Occipital lobe (tissue), 2 donors: ENCODE results near the genes CLIC1, VWA7 and VARS1.

DNA sequence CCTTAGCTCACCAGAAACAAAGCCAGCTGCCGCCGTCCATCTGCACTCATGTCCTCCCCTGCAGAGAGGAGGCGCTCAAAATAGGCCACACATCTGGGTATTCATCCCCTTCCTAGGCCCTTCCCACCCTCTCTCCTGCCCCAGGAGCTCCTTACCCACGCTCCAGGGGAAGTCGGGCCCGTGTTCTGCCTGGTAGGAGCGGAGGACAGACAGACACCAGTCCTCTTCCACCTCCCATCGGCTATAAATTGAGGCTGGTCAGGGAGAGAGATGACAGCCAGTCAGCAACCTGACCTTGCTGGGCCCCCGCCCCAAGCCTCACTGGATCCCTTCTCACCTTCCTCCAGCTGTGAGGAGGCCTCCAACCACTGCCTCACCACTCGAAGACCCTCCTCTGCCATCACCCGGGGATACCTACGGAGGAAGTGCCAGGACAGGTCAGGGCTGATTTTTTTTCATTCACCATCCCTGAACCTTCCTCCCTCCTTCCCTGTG is 6.7 kb upstream of the LY6G5C start:
- RAMPAGE, long total RNA, result no peak

DNA sequence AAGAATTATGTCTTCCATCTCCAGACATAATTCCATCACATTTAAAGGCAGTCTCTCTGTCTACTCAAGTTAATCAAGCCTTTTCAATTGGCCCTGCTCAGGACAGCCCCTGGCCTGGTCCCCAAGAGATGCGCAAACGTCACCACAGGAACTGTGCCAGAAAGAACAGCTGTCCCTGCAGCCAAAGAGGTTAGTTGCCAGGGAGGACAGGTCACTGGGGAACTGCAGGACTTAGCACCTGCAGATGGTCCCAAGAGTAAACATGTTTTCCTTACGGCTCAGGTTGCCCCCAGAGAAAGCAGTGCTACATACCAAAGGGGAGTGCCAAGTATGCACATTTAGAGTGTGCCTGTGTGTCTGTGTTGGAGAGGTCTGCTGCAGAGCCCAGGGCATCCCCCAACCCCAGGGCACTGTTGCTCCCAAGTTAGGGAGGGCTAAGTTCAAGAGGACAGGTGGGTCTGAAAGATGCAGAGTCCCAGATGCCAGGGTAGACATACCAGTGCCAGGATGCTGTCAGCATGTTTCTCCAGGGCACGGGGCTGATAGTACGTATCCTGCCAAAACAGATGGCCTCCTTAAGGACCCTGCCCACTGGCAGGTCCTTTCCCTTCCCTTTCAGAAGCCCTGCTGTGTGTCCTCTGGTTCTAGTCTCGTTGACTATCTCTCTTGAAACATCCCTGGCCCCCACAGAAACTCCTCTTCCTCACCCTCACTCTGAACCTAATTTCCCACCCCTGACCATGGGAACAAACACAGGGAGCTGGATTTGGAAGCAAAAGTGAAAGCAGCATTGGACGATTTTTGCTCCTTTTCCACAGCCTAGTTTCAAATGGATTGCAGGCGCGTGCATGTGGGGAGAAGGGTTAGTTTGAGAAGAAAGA is 1.3 kb downstream of the ABHD16A start:
- RAMPAGE, long total RNA, result no peak

GRCh38 chr6:31725567-31726468 is 2.6 kb downstream of the MPIG6B start:
- RAMPAGE, long total RNA, result no peak

DNA sequence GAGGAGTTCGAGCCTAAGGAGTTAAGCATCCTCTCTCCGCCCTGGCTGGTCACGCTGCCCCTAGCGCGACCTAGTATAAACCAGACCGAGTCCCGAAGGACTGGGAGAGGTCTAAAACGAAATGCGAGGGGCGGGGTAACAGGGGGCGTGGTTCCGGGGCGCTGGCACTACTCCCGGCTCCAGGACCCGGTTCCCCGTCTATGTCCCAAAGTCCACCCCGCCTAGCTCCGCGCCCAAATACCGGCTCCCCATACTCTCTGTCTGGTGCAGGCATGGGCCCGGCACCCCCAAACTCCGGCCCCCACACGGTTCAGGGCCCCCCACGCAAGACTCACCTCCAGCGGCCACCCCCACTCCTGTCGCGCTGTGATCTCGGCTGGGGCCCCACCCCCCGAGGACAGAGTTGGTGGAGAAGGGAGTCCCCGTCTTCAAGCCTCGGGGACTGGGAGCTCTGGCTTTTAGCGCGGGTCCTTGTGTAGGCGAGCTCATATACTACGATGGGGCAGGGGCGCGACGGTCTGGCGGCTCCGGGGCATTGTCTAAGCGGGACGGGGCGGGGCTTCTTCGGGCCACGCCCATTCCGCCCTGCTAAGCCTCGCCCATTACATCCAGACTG is 725 bp upstream of the DDAH2 start:
- RAMPAGE, long total RNA, result start-site peak on the minus strand centred at position 507 of the sequence, 88 bp wide, 1,731 and 2,026 reads in 2 replicates

GRCh38 chr6:31736087-31736769 is at the start of gene CLIC1:
CLIC1 (minus strand) TSS chr6:31736530.
- RAMPAGE, long total RNA, result start-site peak on the minus strand at chr6:31736303-31736338, 621 and 451 reads in 2 replicates; start-site peak on the minus strand at chr6:31736500-31736516, 117 and 122 reads in 2 replicates

DNA sequence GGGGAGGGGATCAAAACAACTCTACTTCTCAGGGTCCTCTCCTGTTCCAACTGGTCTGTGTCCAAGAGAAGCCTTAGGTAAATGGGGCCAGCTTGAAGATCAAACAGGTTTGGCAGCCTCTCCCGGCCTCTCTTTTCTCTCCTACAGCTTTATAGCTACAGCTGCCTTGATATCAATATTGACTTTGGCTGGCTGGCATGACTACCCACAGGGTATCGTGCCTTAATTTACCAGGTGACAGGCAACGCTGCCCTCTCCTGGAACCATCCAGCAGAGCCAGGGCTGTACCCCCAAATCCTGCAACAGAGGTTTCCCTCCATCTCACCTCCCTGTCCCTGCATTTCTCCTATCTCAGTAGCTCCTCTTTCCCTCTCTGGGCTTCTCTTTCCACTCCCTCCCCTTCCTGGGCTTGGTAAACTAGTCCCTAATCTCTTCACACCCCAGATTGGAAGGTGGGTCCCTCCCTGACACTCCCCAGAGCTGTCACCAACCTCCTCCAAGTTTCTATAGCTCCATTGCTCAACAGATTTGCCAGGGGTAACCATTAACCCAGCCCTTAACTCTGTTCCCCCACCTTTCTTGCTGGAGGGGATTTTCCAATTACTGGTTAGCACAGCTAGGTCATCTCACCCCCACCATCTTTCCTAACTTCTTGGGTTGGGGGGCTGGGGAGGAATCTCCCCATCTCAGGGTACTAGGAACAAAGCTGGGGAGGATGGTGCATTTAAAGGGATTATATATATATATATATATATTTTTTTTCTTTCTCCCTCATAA is 1.3 kb upstream of the MSH5 start:
- RAMPAGE, long total RNA, result no peak

GRCh38 chr6:31775656-31776006 is 1.5 kb downstream of the VWA7 start:
- RAMPAGE, long total RNA, result no peak

DNA sequence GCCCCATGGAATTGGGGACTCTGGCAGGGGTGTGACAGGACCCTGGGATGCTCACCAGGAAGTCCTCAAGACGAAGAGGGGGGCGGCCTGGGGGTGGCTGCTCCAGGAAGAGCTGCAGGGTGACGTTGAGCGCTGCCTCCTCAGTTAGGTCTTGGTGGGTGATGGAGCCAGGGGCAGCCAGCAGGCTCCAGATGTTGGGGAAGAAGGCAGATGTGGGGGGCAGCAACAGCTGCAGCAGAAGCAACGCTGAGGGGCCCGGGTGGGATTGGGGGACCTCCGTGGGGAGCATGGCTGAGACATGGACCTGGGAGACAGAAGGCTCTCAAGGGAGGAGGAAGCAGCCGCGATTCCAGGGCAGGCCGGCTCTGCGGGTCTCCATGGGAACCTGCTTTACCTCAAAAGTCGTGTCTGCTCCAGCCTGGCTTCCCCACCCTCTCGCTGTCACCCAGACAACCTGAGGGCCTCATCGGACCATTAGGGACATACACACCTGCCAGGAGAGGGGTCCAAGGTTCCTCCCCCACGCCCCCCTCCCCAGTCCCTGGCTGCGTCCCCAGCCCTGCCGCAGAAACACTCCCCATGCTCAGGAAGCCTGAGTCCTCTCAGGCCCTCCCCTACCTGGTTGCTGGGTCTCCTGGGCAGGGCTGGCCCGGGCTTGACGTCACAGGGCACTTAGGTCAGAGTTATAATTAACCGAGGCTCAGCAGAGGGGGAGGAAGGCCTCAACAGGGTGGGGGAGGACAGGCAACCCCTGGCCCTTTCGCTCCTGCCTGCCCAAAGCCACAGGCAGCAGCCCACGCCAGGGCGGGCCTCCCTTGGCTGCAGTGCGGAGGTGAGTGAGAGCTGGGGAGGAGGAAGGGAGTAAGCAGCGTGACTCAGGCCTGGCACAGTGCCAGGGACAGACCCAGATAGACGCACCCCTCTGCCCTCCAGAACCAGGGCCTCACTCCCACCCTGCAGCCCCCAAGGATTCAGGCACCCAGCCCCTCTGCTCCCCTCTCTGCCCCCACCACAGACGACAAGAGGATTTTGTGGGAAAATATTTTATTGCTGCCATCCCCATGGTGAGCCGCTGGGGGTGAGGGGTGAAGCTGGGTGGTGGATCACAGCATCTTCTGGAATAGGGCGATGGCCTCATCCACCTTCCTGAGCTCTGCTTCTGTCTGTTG is at the start of gene VWA7:
VWA7 (minus strand) TSS at position 838 of the 1,169 bp plus-strand sequence.
- RAMPAGE, long total RNA, result no peak

DNA sequence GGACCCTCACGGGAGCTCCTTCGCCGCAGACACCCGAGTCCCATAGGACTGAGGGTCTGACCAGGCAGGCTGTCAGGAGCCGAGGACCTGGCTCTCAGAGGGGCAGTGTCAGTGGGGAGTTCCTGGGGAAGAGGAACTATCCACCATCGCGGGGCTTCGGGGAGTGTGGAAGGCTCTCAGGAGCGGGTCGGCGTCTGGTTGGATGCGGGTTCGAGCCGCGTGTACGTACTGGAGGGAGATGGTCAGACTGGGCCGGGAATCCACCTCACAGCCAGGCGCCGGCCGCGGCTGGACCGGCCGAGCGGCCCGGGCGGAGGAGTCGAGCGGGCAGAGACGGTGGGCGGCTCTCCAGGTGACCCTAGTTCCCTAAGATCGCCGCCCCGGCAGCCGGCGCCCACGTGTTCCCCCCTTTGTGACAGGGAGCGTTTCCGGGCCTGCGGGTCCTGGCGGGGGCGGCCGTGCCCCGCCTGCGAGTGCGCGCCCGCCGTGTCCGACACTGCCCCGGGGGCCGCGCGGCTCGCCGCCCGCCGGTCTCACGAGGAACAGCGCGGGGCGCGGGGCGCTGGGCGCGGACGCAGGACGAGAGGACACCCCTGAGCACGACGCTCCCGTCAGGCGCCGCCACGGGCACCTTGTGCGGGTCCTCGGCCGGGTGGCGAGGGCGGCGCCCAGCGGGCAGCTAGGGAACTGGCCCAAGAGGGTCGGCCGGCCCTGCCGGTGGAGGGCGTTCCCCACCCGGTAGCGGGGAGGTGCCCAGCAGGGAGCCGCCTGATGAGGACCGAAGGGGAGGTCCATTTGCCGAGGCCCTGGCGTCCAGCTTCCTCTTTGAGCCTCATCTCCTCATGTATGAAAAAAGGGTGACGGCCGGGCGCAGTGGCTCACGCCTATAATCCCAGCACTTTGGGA is at the start of gene VARS1:
VARS1 (minus strand) TSS at position 436 of the 906 bp plus-strand sequence.
- RAMPAGE, long total RNA, result no peak

DNA sequence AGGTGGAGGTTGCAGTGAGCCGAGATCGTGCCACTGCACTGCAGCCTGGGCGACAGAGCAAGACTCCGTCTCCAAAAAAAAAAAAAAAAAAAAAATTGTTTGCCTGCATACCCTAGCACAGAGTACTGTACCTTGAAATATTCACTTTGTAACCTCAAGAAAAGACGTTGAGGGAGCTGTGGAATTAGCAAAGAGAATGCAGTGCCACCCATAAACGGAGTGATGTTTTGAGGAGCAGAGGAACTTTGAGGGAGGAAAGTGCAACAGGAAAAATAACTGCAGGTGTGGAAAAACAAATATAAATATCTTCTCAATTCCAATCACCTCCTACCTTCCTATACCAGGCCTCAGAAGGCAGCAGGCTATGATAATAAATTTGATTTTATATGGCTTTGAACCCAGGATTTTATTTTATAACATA is 5.2 kb downstream of the HSPA1A start:
- RAMPAGE, long total RNA, result no peak

DNA sequence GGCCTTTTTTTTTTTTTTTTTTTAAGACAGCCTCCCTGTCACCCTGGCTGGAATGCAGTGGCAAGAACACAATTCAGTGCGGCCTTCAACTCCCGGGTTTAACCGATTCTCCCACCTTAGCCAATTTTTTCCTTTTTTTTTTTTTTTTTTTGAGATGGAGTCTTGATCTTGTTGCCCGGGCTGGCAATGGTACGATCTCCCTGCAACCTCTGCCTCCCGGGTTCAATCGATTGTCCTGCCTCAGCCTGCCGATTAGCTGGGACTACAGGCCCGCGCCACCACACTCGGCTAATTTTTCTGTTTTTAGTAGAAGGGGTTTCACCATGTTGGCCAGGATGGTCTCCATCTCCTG is 8.3 kb downstream of the HSPA1B start:
- RAMPAGE, long total RNA, result no peak

GRCh38 chr6:31836760-31837778 is 9.5 kb downstream of the HSPA1B start:
- RAMPAGE, long total RNA, result no peak

GRCh38 chr6:31897910-31898934 is 724 bp upstream of the EHMT2 start:
- RAMPAGE, long total RNA, result no peak

GRCh38 chr6:32244189-32244849 is 20.5 kb upstream of the NOTCH4 start:
- RAMPAGE, long total RNA, result no peak

DNA sequence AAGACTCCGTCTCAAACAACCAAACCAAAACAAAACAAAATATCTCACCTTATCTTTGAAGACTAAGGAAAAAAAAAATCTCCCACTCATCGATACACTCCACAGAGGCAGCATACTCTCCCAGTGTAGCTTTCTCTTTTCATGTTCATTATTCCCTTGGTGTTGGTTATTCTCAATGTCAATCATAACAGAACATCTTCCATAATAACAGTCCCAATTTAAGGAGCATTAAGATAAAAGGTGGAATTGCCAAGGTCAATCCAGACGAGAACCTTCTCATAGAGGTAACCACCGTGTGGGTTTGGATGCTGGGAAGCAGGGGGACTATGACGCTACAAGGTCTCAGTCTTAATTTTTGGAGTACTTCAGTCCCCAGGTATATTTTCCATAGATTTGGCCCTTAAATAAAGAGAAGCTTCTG is 1.7 kb downstream of the HLA-DRA start:
- RAMPAGE, long total RNA, result no peak

DNA sequence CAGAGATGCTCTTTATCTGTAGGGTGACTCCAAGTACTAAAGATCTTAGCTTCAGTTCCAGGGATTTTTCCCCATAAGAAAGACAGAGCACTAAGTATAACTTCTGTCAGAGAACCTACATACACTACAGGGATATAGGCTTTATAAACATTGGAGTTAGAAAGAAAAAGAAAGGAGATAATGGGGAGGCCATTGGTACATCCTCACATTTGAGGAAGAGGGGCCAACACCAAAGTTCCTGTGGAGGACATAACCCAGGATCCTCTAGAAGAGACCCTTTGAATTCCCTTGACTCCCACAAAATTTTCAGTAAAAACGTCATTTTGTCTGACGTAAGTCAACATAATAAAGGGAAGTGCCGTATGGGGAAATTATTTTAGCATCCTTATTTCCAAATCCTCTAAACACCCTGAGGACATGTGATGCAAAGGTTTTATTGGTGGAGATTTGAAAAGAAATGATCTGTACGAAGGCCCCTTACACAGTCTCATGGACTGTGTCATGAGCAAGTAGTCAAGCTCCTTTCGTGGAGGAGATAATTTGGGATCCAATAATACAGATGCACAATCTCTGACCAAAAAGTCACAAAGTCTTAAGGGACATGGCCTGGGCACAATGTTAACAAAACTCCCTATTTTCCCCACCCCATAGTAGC is 33.2 kb downstream of the HLA-DRA start:
- RAMPAGE, long total RNA, result no peak

GRCh38 chr6:32580205-32580897 is 9.3 kb downstream of the HLA-DRB1 start:
- RAMPAGE, long total RNA, result no peak

DNA sequence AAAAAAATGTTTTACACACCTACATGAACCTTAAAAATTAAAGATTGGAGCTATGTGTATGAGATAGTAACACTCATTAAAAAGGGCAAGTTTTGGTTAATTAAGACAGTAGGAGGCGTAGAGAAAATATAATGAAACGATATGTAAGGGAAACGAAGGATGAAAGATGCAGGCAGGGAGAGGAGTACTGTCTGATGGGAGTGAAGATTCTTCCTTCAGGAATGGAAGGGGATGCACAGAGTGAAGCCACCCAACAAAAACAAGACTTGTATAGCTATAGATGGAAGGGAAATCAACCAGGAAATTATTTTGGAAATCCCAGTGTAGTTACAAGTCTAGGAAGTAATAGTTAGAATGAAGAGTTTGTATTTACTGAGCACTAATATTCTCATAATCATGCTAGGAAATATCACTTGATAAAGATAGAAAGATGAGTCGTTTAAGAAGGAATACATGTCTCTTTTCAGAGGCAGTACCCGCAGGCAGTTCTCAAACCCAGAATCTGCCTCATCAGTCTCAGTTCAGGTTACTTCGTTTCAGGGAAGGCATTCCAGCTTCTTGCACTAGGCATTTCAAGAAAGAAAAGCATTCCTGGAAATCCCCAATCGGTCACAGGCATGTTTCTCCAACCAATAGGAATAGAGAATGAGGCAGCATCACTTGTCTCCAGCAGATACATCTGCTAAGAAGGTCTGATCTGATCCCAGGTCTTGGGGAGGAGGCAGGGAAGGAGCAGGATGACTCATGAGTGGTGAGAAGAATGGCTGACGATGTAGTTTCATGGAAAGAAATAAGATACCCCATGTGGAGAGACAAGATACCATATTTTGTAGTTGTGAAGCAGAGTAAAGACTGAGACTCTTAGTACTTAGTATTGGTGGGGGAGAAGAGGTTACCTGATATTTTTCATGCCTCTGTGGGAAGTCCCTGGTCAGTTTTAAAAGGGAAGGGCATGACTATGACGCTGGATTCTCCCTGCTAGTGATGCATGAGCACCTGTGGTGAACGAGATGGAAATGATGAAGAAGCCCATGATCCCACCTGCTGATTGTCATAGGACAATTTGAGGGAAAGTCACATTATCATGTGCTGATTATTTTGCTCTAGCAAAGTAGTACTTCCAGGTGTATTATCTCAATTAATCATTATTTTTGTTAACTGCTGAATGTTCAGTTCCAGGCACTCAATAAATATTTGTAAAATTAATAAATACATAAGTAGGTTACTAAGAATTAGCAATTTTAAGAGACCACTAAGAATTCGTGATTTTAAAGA is 20.1 kb upstream of the HLA-DRB1 start:
- RAMPAGE, long total RNA, result no peak

DNA sequence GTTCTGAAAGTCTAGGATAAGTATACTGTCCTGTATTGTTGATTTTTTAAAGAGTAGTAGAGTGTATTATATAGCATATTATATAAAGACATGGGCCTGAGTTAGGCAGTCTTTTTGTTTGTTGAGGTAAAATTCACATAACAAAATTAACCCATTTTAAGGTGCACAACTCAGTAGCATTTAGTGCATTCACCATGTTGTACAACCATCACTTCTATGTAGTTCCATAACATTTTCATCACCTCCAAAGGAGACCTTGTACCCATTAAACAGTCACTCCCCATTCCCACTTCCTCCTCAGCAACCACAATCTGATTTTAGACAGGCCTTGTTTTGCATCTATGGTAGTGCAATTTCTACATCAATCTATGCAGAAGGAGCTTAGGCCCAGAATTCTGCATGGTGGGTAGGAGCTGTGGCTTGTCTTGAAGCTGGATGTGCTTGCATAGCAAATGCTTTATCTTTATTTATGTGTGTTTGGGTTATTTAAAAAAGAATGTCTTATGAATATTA is 13.6 kb upstream of the HLA-DQA1 start:
- RAMPAGE, long total RNA, result no peak

DNA sequence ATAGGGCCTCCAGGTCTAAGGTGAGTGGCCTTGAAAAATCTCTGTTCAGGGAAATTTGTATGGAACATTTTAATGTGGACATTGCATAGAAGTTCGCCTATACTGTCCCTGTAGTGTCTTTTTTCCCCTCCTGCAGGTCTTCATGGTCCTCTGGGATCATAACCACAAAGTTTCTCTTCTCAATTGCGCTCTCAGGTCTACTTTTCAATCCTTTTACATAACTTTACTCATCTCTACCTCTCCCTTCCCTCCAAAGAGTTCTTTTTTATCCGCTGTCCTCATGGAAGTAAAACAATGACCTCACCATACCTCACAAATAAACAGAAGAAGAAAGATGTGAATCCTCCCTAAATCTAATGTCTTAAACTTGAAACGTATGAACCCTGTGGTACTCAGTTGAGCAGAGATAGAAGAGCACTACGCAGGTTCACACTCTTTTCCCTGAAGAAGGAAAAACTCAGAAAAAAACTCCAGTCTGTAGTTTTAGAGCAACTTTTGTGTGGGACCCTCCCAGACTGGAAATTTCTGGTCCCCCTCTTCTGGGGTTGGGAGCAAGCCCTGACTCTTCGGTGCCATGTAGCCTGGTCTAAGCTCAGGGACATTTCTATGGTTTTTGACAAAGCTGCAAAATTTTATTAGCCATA is 12.0 kb upstream of the HLA-DQA1 start:
- RAMPAGE, long total RNA, result no peak